SK-N-DZ (cell line): ENCODE data around the gene CEACAM7.

DNA sequence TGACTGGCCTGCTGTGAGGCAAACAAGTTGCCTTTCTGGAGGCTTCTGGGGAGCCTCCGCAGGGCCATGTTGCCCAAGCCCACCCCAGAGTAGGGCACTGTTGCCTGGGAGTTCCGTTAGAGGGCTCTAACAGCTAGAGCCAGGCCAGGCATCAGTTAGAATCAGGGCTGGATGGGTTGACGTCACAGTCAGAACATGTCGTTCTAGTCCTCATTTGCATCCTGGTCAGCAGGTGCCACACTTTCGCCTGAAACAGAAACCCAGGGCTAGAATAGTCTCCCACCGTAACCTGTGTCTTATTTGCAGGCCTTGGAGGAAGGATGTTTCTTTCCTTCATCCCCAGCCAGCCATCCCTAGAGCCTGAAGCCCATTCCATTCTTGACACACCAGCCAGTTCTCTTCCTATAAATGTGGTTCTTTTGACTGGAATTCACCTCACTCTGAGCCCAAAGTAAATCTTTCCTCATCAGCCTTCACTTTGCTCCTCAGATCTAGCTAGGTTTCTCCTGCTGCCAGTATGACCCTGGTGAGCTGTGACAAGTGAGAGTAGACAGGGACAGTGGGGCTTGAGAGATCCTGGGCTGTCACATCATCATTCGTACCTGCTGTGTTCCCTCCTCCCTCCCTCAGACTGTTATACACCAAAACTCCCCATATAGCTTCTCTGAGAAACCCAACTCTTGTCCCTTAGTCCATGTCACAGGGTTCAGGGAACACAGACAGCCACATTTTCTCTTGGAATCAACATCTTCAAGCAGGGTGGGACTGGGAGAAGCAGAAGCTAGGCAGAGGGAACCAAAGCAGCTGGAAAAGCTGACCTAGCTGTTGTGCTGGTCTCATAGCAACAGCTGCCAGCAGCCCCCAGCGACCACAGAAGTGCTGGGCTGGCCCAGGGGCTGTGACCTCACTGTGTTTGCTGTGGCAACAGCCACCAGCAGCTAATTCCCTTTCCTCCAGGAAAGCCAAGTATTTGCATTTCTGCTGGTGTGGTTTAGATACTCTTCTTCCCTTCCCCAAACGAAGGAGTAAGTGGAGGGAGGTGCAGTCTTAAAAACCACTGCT, 12.1 kb upstream of the CCDC97 start:
RAMPAGE:
- cytosol, long total RNA = no peak
- nucleus, long total RNA = no peak

DNA sequence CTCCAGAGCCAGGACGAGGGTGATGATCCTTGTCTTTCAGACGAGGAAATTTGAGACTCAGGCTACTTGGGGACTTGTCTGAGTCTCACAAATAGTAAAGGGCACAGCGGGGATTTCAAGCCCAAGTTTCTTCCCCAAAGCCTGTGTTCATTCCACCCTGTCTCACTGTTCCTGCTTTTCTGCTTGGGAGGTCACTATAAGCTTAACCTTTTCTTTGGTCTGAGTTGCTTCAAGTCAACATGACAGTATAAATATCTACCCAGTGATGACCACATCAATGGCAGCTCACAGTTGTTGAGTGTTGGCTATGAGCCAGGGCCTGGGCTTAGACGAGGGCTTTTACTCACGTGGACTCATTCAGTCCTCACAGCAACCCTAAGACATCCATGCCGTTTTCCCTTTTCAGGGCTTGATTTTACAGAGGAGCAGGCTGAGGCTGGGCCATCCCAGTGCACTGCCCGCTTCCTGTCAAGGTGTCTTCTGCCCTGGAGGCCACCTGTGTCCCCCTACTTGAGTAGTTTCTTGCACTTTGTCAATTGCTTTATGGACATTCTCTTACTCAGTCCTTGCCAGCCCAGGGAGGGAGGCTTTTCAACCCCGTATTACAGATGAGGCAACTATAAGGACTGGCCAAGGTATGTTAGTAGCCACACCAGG, 10.2 kb upstream of the CCDC97 start:
RAMPAGE:
- cytosol, long total RNA = no peak
- nucleus, long total RNA = no peak

DNA sequence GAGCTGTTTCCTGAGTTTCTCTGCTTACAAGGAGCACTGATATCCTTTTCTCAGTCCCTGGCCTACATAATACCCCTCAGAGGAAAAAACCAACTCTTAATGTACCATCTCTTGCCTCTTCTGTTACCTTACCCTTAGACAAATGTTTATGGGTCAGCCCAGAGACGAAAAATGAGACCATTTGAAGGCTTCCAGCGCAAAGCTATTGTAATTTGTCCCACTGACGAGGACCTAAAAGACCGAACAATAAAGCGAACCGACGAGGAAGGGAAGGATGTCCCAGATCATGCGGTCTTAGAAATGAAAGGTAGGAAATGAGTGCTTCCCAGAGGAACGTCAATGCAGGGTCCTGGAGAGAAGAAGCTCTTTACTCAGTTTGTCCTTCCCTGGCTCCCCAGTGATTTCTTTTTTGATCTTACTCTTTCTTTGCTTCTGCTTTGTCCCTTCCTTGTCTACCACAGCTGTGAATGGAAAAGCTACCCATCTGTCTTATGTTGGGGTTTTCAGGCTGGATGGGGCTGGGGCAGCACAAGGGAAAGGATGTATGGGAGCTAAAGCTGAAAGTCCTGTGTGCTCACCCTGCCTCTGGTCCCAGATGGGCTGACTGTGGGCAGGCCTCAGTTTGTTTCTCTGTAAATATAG, 8.5 kb upstream of the CCDC97 start:
RAMPAGE:
- cytosol, long total RNA = no peak
- nucleus, long total RNA = no peak

DNA sequence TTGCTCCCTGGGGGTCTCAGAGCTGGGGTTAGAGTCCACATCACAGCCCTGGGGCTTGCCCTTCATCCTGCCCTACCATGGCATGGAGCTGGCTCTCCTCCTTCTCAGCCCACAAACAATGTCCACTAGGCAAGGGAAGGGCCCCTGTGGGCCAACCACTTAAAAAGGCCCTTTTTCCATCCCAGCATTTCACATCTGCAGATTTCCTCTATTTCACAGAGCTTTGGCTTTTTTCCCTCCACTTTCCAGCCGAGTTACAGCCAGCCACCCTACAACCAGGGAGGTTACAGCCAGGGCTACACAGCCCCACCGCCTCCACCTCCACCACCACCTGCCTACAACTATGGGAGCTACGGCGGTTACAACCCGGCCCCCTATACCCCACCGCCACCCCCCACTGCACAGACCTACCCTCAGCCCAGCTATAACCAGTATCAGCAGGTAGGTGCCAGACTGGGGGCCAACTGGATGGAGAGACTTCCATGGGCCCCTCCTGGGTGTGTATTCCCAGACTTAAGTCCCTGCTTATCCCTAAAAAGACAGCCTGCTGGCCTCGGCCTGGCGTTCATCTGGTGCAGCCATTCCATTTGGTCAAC, 4.4 kb upstream of the CCDC97 start:
RAMPAGE:
- cytosol, long total RNA = no peak
- nucleus, long total RNA = no peak

DNA sequence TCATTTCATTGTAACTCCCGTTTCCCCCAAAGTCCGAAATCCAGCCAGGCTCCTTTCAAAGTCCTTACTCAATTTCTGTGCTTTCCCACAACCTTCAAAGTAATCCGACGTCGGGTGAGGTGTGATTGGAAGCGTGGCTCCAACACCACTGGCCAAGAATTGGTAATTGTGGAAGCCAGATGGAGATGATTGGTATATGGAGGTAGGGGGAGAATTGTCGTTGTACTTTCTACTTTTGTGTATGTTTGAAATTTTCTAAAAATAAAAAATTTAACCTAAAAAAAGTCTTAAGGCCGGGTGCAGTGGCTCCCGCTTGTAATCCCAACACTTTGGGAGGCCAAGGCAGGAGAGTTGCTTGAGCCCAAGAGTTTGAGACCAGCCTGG, 834 bp downstream of the CCDC97 start:
RAMPAGE:
- cytosol, long total RNA = no peak
- nucleus, long total RNA = no peak

DNA sequence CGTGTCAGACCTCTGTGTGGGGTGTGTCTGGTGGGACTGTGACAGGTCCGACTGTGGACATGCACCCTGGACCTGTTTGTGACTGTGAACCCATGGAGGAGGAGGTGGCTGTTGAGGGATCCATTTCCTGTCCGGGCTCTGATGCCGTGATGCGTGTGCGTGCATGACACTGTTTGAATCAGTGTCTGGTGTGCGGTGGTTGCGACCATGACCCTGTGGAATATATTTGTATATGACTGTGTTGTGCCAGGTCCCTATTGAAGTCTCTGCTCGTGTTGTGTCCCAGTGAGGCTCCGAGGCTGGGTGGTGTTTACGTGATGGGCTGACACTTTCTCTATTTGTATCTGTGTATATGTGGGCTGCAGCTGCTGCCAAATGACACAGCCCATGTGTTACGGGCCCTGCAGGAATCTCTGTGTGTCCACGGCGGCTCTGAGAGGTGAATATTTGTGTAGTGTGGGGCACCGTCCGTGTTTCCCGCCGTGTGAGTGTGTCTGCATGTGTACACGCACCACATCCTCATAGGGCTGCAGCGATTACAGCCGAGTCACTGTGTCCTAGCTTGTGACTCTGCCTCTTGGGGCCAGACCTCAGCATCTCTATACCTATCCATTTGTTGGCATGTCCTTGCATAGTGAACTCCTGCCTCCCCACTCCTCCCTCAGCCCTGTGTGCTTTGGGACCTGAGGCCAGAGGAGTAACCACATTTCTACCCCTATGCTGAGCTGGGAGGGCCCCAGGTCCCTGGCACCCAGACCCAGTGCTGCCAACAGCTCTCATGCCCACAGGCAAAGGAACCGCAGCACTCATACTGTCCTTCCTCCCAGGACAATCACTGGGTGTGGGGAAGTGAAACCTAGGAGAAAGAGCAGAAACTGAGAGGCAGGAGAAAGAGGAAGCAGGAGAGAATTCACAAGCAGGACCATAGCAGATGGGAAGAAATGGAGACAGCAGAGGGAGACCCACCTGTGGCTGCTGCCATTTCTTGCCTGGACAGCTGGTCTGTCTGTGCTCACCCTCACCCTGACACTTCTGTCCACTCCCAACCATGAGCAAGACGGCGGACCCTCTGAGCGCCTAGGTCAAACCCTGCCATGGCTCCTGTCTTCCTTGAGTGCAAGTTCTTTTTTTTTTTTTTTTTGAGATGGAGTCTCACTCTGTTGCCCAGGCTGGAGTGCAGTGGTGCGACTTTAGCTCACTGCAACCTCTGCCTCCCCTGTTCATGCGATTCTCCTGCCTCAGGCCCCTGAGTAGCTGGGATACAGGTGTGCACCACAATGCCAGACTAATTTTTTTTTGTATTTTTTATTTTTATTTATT, 18.7 kb downstream of the CCDC97 start:
RAMPAGE:
- cytosol, long total RNA = no peak
- nucleus, long total RNA = no peak

DNA sequence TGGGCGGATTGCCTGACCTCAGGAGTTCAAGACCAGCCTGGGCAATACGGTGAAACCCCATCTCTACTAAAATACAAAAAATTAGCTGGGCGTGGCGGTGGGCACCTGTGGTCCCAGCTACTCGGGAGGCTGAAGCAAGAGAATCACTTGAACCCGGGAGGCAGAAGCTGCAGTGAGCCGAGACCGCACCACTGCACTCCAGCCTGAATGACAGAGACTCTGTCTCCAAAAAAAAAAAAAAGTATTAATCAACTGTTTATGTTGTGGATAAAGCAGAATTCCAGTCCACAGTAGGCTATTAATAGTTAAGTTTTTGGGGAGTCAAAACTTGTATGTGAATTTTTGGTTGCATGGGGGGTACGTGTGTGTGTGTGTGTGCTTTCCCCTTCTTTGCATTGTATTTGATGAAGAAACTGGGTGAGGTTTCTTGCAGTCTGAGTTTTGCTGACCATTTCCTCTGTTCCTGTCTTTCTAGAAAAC, 15.1 kb downstream of the TGFB1 start:
RAMPAGE:
- cytosol, long total RNA = no peak
- nucleus, long total RNA = no peak

DNA sequence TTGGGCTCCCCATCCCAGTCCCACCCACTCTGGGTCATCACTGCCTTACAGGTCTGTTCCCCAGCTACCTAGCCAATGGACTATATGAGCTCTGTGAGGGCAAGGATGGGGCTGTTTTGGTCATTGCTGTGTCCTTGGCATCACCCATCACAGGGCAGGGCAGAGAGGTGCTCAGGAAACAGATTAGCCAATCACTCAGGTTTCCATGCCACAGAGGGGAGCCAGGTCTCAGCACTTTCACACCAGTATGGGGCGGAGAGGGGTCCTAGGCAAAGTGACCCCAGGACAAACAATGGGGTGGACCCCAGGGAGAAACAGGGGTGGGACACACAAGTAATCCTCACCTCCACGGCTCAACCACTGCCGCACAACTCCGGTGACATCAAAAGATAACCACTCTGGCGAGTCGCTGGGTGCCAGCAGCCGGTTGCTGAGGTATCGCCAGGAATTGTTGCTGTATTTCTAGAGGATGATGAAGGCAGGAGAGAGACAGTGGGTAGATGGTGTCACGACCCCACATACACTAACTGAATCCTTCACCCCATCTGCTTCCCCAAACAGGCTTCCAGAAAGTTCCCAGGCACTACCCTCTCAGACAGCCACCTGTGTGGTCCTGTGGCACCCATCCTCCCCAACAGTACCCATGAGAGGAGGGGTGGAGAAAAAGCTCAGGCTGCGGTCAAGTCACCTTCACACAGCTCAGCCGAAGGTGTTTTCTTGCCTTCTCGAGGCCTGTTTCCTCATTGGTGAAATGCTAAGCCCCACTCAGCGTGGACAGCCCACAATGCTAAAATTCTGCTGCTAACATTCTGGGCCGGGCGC, 9.1 kb downstream of the TGFB1 start:
RAMPAGE:
- cytosol, long total RNA = no peak
- nucleus, long total RNA = no peak

GRCh38 chr19:41407086-41407988, 9.7 kb downstream of the BCKDHA start:
RAMPAGE:
- cytosol, long total RNA = no peak
- nucleus, long total RNA = no peak

RAMPAGE:
- cytosol, long total RNA = no peak
- nucleus, long total RNA = no peak
These were observed 4.4 kb downstream of the B3GNT8 start for GRCh38 chr19:41422779-41423211.

DNA sequence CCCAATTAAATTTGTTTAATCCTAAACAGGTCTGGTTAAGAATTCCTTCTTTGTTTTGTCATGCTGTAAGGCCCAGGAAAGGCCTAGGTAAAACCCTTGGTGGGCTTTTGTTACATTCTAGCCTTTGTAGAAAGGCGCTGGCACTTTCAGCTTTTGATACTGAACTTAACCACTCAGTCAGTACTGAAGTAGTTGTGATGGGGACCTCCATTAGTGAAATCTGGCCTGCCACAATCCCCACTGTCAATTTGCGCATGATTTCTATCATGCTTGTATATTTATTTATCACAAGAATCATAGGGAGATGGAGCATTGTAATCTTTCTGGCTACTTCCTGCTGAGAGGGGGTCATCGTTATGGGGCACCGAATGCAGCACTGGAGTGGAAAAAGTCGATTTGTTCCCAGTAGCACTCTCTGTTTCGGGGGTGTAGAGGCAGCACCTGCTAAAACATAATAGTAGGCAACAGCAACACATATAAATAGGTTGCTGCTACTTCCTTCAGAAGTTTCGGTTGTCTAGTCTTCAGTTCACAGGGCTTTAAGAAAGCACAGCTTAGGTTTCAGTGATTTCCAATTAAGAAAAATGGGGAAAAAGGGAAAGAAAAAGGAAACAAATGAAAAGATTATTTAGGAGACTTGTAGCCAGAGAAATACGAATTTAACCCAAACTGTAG, 23.5 kb upstream of the CEACAM21 start:
RAMPAGE:
- cytosol, long total RNA = no peak
- nucleus, long total RNA = no peak

DNA sequence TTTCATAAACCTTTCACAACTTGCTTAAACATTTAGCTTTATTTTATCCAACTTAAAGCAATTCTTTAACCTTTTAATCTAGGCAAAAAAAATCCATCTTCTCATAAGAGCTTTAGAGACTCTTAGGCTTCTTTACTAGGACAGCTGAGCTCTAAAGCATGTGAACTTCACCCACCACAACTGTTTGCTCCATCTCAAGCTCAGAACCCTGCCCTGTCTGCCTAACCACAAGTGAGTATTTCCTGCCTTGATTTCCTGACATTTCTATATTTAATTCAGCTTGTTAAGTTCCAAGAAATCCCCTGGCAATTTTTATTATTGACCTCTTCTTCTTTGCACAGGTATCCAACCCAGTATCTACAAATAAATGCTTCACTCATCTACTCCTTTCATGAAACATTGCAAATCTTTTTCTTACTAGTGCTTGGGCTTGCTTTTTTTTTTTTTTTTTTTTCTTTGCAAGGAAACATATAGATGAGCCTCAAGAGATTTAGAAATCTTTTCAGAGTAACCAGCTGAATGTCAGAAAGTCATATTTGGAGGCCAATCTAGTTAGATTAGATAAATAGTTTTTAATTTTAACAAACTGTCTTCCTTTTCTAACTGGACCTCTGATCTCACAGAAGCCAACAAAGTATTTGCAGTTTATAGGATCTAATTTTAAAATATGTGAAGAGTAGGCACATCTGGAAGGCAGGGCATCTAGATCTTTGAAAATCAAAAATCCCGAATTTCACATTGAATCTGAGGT, 20.9 kb upstream of the CEACAM21 start:
RAMPAGE:
- cytosol, long total RNA = no peak
- nucleus, long total RNA = no peak

GRCh38 chr19:41563819-41564230, 12.1 kb upstream of the CEACAM21 start:
RAMPAGE:
- cytosol, long total RNA = no peak
- nucleus, long total RNA = no peak

DNA sequence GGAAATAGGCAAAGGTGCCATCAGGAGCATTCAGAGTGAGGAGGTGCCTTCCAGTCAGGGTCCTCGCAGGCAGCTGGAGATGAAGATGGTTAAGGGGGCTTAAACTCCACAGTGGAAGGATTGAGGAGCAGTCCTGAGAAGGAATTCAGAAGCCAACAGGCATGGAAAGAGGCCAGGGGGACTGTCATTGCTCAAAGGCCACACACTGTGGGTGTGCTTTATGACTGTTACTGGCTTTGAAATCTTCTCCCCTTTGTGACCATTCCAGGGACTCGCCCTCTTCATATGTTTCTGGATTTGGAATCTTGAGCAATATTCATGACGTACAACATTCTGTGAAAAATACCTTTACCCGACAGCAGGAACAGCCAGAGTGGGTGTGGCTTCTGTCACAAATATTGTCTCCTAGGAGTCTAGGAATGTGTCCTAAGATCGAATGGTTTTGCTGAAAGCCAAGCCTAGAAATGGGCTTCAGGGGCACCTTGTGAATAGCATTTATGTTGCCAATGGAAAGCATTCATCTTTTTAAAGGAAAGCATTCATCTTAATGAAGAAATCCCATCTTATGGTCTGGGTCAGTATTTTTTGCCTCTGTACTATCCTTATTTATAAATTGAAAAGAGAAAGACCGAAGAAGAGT, 16.5 kb downstream of the CEACAM7 start:
RAMPAGE:
- cytosol, long total RNA = no peak
- nucleus, long total RNA = no peak

DNA sequence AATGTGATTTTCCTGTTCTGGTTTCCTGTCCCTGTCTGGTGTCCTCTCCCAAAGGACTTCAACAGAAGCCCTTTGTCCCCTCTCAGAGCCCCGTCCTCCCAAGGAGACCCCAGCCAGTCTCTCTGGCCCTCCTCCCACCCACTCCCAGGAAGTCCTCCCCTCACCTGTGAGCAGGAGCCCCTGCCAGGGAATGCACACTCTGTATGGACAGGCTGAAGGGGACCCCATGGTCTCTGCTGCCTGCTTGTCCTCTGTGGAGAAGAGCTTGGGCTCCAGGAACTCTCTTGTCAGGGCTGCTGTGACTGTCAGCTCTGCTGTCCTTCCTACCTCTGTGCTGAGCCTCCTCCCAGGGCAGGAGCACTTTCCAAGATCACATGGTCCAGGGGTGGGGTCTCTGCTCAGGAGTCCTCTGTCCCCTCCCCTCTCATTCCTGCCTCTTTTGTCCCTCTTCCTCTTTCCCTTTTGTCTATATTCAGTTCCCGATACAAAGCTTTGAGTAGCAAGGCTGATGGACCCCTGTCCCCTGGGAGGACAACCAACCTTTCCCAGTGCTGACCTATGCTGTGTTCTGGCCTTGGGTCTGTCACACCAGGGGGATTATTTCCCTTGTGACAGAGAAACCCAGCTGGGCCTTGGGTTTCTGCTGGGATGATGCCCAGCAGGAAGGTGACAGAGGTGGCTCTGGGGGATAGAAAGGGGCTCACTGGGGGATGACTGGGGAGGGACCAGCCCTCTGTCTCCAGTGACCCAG, at the start of gene CEACAM7:
CEACAM7 (minus strand) TSS at position 333 of the 751 bp plus-strand sequence.
RAMPAGE:
- cytosol, long total RNA = no peak
- nucleus, long total RNA = no peak

RAMPAGE:
- cytosol, long total RNA = no peak
- nucleus, long total RNA = no peak
These were observed 20.1 kb upstream of the CEACAM6 start for GRCh38 chr19:41735214-41735718.

DNA sequence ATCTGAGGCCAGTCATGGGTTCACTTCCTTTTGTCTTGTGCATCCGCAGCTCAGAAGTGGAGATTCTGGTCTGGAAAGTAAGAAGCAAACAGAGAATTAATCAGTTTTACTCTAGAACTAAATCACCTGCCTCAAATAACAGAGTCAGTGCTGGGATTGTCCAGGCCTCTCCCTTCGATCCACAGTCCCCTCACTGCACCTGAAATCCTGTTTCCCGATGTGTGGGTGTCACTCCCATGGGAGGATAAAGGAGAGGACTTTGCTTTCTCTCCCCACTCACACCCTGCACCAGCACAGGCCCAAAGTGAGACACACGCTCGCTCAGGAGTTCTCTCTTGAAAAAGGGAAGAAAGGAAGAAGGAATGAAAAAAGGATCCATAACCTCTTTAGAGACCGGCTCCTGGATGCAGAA, 2.7 kb downstream of the CEACAM6 start:
RAMPAGE:
- cytosol, long total RNA = no peak
- nucleus, long total RNA = no peak

DNA sequence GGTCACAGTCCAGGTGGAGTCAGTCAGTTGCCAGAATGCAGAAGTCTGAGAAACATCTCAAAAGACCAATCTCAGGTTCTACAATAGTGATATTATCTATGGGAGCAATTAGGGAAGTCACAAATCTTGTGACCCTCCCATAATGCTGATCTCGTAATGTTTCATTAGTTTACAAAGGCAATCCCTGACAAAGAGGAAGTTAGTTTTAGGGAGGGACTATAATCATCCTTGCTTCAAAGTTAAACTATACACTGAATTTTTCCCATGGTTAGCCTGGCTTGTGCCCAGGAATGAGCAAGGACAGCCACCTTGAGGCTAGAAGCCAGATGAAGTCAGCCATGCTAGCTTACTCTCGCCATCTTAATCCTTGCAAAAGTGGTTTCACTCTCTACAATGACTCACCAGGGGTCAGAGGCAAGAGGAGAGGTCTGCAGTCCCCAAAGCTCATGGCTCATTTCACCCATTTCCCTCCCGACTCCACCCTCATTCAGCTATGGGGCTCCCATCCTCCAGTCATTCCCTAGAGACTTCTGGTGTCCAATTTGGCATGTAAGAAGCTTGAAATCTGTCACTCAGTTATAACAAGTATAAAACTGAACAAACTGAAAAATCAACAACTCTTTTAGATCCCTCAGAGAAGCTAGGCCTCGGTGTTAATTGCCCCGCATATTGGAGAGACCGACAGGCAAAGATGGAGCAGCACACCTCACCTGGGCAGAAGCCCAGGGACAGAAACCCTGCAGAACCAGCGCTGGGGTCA, 5.5 kb downstream of the CEACAM3 start:
RAMPAGE:
- cytosol, long total RNA = no peak
- nucleus, long total RNA = no peak

DNA sequence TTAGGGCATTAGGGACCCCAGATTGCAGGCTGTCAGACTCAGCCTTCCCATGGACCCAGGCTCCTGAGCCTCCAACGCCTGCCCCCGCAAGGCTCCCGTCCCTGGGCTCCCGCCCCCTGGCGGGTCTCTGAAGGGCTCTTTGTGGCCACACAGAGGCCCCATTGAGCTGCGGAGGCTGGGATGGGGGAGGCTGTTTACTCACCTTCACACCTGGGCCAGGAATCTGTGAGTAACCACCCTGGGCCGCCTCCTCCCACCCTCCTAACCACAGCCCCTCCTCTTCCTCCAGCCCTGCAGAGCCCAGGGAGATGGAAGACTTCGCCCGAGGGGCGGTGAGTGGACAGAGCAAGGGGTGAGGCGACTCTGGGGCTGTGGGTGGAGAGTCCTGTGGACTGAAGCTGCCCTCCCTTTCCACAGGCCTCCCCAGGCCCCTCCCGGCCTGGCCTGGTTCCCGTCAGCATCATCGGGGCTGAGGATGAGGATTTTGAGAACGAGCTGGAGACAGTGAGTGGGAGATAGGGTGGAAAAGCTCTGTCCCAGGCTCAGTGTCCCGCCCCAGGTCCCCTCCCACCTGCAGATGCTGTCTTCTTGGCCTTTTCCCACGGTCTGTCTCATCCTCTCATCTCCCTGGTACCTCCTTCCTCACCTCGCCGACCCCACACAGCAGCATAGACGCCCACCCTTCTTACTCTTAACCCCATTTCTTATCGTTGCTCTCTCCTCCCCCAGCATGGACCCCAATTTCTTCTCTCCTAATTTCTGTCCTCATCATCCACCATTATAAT, 5.0 kb downstream of the ARHGEF1 start:
RAMPAGE:
- cytosol, long total RNA = no peak
- nucleus, long total RNA = no peak

RAMPAGE:
- cytosol, long total RNA = no peak
- nucleus, long total RNA = no peak
These were observed 19.0 kb downstream of the ERFL start for GRCh38 chr19:41908928-41910068.